Left lobe of liver (tissue), 1 donor: ENCODE measurements around the genes TXNIP, HJV and NBPF12.

DNA sequence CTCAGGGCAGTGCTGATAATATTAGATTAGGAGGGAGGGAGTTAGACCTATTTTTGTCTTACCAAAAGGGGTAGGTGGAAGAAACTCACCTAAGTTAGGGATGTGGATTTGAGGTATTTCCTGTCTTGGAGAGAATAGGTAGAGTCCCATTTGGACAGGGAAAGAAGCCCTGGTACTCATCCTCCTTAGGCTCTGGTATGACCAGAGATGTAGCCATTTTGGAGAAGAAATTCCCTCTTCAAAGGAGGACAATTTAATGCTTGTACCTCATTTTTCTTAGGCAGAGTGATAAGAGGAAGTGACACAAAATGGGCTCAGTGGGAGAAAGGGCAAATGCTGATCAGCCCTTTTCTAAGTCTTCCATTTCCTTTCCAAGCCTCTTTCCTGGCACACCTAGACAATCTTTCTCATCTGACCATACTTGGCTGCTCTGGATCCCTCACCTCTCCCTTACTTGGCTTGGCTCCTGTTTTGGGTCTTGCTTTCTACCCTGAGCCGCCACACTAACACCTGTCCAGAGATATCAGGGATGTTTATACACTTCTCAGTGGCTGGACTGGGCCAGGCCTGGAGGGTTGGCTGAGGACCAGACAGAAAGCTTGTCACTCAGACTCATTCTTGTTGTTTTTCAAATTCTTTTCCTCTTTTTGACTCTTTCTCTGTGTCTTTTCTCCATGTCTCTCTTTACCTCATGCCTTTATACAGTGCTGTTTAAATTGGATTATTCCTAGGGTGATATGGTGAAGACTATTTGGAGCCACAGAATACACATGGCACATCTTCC is 13.2 kb downstream of the TXNIP start:
- PRO-cap = unidirectional peak, minus-strand start at position 508 of the sequence

GRCh38 chr1:145993938-145994885 is 2.2 kb downstream of the TXNIP start:
- PRO-cap = no peak

- PRO-cap = bidirectional peak, plus-strand start at chr1:145996845, minus-strand start at chr1:145996579
Observed at GRCh38 chr1:145995948-145997001, at the start of gene TXNIP. Gene TXNIP, minus strand, starts transcription at chr1:145996579.

GRCh38 chr1:146009956-146010749 is 11.4 kb downstream of the HJV start:
- PRO-cap = no peak

DNA sequence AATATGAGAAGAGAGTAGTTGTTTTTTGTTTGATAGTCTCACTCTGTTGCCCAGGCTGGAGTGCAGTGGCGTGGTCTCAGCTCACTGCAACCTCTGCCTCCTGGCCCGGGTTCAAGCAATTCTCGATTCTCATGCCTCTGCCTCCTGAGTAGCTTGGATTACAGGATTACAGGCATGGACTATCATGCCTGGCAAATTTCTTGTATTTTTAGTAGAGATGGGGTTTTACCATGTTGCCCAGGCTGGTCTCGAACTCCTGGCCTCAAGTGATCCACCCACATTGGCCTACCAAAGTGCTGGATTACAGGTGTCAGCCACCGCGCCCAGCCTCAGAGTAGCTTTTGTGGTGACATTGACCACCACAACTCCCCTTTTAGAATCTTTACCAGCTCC is 5.2 kb downstream of the HJV start:
- PRO-cap = unidirectional peak, minus-strand start at position 283 of the sequence

GRCh38 chr1:146021576-146022228 is at the start of gene HJV:
Gene HJV, minus strand, starts transcription at chr1:146021735.
- PRO-cap = unidirectional peak, minus-strand start at chr1:146021706; unidirectional peak, minus-strand start at chr1:146021825; unidirectional peak, minus-strand start at chr1:146021918

- PRO-cap = no peak
Observed at GRCh38 chr1:146049099-146049346, 27.5 kb upstream of the HJV start.

- PRO-cap = bidirectional peak, plus-strand start at chr1:146376586, minus-strand start at chr1:146376409
Observed at GRCh38 chr1:146376208-146376724, 31.7 kb upstream of the PPIAL4H start.

GRCh38 chr1:146376725-146377527 is 32.4 kb upstream of the PPIAL4H start:
- PRO-cap = bidirectional peak, plus-strand start at chr1:146376979, minus-strand start at chr1:146376983

DNA sequence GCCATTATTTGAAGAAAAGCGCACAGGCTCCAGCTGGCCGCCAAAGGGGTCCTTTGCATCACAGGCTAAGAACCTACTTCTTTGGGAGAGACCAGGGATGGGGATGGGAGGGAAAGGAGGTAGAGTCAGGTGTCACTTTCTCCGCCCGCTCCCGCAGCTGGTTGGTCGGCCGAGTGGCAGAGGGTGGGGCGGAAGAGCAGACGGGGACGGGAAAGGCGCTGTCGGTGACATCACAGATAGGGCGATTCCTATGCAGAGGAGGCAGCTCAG is 64.8 kb upstream of the PPIAL4H start:
- PRO-cap = no peak

- PRO-cap = bidirectional peak, plus-strand start at chr1:146938448, minus-strand start at chr1:146938337
Observed at GRCh38 chr1:146937943-146938912, at the start of gene NBPF12. Gene NBPF12, plus strand, starts transcription at chr1:146938324.

DNA sequence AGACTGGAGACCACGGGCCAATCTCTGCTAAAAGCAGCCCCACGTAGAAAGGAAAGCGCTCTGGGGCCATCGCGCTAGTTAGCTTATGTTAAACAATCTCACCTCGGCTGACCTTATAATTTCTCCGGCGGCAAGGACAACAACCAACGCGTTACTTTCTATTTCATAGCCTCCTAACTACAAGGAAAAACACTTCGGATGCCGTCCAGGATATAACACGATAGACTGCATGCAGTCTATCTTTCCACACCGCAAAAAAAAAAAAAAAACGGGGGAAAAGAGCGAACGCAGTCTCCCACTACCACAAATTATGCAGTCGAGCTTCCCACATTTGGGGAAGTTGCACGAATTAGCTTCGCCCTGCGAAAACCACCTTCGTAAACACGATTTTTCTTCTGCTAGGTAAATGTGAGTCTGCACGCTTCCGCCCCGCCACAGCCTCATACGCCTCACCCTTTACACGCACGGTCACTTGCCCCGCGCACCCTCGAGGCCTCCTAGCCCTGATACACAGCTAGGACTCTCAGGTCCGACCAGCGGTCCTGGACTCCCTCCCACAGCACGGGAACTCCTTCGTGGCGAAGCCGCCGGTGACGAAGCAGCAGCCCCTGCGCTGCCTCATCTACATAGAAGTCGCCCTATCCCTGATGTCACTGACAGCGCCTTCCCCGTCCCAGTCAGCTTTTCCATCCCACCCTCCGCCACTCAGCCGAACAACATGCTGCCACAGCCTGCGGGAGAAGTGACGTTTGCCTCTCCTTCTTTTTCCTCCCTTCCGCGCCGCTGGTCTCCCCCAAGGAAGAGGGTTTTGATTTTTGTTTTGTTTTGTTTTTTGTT is 87.7 kb downstream of the PRKAB2 start:
- PRO-cap = bidirectional peak, plus-strand start at position 306 of the sequence, minus-strand start at position 217 of the sequence; bidirectional peak, plus-strand start at position 694 of the sequence, minus-strand start at position 410 of the sequence

DNA sequence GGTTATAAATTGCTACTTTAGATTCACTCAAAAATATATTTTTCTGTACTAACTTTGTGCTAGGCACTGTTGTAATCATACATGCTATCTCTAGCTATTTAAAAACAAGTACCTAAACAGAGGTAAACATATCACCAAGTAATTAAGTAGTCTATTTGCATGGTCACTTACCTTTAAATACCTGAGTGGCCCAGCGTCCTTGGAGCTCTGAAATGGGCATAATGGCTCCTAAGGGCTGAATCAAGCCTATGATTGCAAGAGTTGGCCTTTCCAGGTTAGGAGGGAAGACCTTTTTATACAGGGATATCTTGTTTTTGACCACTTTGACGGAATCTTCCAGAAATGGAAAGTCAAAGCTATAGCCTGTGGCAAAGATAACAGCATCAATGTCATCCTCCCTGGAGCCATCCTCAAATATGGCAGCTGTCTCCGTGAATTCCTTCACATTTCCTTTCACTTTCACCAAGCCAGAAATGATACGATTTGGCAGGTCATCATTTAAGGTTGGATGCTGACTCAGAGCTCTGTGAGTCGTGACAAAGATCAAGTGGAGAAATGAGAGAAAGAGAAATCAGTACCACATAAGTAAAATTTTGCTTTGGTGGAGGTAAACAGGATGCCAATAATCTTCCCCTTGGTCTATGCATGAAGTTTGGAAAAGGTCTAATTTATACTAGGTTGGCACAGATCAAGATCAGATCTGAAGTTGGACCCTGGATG is 24.0 kb downstream of the FMO5 start:
- PRO-cap = no peak

- PRO-cap = bidirectional peak, plus-strand start at chr1:147223791, minus-strand start at chr1:147223605; bidirectional peak, plus-strand start at chr1:147224236, minus-strand start at chr1:147224176
Observed at GRCh38 chr1:147223545-147224593, 1.3 kb downstream of the FMO5 start.

GRCh38 chr1:147243702-147244236 is 1.3 kb downstream of the CHD1L start:
- PRO-cap = no peak

GRCh38 chr1:147539015-147539518 is 2.2 kb upstream of the BCL9 start:
- PRO-cap = no peak

DNA sequence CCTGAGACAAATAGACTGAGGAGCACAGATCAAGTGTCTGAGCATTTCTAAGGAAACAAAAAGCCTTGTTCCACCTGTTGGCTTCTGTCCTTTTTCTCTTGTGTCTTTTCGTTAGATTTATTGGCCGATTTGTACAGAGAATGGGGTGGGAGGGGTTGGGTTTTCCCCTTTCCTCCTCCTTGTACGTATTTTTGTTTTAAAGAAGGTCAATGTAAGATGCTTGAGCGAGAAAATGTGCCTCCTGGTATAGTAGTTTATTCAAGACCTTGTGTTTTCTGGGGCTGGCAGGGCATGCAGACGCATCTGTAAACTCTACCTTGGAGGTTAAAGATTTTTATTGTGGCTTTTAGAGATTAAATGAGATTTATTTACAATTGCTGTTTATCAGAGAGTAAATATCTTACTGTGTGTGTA is 1.3 kb downstream of the BCL9 start:
- PRO-cap = no peak

DNA sequence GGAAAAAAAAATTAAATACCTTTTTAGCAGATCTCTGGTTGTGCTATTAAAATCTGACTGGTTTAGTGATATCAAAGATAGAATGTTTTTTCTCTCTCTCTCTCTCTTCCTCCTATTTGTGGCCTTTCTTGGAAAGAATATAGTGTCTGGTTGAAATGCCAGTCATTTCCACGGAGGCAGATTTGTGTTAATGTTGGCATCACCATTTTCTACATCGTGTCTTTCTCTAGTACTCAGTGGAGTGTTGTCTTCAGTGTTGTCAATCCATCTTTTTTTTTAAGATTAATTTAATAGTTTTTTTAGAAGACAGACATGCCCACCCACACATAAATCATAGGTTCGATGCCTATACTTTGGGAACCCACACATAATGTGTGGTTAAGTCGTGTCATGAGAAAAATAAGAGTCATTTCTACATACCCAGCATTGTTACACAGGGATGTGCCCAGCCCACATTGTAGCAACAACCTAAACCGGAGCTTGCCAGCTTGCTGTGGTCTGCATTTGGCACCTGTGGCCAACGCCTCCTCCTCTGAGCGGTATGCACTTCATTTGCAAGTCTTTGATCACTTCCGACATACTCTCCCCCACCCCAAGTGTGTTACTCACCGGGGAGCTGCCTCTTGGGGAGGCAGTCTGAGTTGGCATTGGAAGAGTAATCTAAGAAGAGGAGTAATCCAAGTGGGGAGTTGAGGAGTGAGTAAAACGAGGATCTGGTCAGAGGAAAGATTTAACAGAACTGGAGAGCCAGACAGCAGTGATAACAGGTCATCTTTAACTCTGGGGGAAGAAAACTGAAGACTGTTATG is 3.6 kb downstream of the BCL9 start:
- PRO-cap = no peak

DNA sequence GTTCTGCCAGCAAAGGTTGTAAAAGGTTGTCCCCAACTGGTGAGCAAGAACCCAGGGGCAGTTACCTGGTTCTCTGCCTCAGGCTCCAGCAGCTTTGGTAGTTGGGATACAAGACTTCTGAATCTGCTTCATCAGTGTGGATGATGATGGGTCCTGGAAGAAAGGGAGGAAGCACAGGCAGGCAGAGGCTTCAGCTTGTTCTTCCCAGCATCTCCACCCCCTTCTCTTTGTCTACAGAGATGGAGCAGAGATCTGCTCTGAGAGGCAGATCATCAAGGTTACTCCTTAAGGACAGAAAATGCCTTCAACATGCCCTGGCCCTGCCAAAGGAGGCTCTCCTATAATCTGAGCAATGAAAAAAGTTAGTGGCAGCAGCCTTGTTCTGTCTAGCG is 15.2 kb downstream of the ACP6 start:
- PRO-cap = no peak

- PRO-cap = no peak
Observed at GRCh38 chr1:147758784-147759346, 1.5 kb downstream of the GJA5 start.